Progenitor cell of endocrine pancreas (in vitro differentiated cells): ENCODE measurements around a stretch of chr17.

DNA sequence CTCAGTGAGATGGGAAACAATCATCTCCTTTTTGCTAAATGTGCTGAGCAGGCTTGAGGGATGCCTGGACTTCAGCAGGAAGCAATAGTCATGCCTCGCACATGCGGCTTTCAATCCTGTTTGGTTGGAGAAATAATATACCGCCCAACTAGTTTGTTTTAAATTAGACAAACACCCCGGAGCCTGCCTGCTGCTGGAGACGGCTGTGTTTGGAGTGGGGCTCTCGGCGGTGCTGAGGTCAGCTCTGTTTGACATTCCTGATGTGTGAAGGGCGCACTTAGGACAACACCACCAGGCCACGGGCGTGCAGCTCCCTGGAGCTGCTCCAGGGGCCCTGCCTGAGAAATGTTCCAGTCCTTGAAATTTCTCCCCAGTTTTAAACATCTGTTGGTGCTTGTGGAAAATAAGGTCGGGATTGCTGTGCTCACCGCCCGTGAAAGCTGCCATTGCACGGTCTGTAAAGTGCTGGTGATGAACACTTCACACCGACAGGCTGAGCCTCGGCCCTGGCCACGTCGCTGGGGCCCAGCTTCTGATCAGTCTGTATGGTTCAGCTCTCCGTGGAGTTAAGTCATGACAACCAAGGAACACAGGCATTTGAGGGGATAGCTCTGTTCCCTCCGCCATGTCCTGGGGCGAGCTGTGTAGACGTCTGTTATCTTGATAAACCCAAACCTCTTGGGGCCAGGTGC, 110.4 kb downstream of the METRNL start:
- PRO-cap, result no peak

- PRO-cap, result no peak
Observed at GRCh38 chr17:83196876-83197577, 117.6 kb downstream of the METRNL start.